ENCODE results near the genes RBM27, POU4F3 and TCERG1.

GRCh38 chr5:142104475-142105016 lies 4.0 kb upstream of the NDFIP1 start:
- PRO-cap = no peak

GRCh38 chr5:142326907-142327444 lies 2.2 kb upstream of the SPRY4 start:
- PRO-cap = no peak

- PRO-cap = no peak
Observed at GRCh38 chr5:142441491-142442139, 116.8 kb upstream of the SPRY4 start.

DNA sequence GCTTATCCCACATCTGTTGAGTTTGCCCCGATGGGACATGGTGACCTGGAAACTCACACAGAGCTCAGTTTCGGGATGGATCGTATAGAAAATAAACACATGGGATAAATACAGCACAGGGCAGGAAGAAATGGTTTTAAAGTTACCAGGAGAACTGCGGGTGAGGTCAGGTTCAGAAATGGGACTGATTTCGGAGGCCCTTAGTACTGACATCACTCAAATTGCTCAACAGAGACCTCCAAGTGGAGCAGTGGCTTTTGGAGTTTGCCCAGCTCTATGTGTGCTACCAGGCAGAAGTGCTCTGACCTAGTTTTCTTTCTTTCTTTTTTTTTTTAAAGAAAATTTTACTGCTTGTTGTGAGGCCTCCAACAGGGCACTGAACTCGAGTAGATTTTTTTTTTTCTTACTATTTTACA lies 173.9 kb downstream of the FGF1 start:
- PRO-cap = no peak

DNA sequence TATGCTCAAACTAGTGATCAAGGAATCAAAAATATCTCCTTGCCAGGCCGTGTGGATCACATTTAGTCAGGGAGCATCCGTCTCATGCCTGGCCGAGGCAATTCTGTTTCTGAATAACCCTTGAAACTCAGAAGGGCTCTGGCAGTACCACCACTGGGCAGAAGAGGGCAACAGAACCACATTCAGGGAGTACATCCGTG lies 74.9 kb downstream of the FGF1 start:
- PRO-cap = unidirectional peak, minus-strand start at position 105 of the sequence

GRCh38 chr5:142825179-142826029 lies 55.2 kb downstream of the ARHGAP26 start:
- PRO-cap = bidirectional peak, plus-strand start at chr5:142825531, minus-strand start at chr5:142825395; unidirectional peak, plus-strand start at chr5:142825854

- PRO-cap = no peak
Observed at GRCh38 chr5:143064105-143064773, 294.1 kb downstream of the ARHGAP26 start.

- PRO-cap = no peak
Observed at GRCh38 chr5:143392600-143393501, 10.6 kb downstream of the NR3C1 start.

DNA sequence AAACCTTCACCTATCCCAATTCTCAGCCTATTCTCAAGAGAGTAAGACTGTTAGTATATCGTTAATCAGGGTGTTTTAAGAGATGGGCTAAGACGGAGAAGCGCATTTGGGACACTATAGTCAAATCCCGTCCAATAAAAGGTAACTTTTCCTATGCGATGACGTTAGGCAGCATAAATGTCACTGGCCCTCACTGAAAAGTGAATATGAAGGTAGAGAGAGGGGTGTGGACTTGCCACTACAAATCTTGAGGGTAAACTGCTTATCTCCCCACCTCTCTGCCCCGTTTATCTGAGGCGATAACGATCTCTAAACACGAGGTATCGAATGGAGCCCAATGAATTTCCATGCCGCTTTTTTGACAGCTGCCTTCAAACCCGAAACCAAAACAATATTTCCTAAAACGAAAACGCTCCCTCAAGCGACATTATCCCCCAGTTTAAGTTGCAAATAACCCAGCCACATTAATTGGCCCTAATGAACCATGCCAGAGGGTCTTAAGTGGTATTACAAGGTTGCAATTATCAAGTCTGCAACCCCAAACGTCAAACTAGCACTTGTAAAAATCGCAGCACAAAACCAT lies 1.5 kb downstream of the NR3C1 start:
- PRO-cap = no peak

DNA sequence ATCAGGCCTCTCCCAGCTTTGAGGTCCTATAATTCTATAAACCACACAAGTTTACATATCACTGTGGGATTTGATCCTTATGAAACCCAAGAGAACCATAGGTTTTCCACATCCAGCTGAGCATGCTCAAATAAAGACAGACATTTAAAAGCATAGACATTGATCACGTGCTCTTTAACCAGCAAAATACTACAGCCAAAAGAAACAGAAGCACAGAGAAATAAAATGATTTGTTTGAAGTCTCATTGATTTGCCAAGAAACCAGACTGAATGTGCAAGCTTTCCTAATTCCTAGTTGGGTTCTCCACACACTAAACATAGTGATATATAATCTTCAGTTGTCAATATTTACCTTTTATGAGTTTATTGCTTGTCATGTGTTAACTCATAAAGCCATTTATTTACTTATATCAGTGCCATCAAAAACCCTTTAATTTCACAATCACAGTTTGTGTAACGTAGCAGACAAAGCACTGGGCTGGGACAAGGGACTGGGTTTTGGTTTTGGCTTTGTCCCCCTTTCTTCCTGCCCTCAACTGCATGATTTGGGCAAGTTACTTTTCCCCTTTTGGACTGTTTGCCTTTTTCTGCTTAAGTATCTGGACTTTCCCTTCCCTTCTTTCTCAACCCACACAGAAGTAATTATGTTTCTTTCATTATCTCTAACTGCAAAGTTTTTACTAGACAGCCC lies 14.5 kb upstream of the NR3C1 start:
- PRO-cap = no peak

DNA sequence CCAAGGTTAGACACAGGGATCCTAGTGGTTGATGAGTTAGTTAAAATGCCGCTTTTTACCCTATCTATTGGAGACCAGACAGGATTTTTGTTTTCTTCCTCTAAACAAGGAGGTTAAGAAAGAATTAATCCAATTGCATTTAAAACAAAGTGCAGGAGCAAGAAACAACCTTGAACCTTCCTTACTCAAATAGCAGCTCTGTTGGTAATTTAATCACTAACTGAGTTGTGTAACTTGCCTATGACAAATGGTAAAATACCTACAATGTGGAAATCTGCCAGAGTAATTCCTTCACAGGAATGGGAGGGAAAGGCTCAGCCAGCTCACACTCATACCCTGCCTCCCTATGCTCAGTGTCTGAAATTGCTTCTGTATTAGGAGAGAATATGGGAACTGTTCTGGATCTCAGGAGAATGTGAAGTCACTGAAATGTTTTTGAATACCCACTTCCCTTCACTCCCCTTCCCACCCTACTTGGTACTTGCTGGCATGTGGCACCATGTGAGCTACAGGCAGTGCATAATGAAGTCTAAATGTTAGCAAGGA lies 103.7 kb upstream of the NR3C1 start:
- PRO-cap = no peak

DNA sequence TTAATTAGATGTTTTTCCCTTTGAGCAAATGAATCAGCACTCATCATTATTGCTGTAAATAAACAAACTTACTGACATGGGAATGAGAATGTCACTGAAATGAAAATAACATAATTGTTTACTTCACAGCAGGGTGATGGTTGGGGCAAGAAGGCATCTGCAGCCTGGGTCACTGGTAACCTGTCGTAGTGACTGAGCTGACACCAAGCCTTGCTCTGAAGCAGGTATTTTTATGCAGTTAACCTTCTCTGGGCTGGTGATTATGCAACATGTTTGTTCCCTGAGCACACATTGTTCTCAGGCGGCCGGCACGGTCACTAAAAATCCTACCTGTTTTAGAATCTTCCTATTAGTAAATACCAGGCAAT lies 157.7 kb upstream of the NR3C1 start:
- PRO-cap = no peak

DNA sequence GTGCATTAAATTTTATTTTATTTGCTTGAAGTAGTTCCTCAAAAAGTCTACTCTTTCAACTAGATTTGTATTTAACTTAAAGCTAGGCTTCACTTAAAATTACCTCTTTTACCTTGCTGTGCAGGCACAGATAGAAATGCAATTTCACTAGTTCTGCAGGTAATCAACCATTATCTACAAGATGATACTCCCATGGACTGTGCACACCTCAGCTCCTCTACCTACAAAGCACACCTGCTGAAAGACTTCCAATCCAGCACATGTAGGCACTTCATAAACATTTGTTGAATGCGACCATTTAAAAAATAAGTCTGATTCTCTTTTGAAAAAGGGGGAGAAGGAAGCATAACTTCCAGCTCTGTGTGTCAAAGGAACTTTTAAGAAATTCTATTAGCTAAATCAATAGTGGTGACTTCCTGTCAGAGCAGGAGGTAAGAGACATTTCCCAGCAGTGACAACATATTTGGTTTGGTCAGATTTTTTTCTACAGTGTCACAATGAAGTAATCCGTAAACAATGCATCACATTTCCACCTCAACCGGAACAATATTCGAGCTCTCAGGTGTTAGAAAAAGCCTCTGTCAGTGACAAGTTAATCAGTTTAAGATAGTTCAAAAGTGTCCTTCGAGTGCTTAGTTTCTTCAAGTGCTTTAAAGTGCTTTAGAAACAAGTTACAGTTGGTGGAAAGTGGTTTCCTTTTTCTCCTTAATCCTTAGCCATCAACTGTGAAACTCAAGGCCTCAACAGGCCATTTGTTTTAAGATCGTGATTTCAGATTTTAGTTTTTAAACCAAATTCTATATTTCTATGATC lies 182.2 kb upstream of the HMHB1 start:
- PRO-cap = no peak

GRCh38 chr5:144204888-144205723 lies 34.4 kb downstream of the KCTD16 start:
- PRO-cap = no peak

GRCh38 chr5:145854506-145855291 lies 18.1 kb downstream of the GRXCR2 start:
- PRO-cap = no peak

DNA sequence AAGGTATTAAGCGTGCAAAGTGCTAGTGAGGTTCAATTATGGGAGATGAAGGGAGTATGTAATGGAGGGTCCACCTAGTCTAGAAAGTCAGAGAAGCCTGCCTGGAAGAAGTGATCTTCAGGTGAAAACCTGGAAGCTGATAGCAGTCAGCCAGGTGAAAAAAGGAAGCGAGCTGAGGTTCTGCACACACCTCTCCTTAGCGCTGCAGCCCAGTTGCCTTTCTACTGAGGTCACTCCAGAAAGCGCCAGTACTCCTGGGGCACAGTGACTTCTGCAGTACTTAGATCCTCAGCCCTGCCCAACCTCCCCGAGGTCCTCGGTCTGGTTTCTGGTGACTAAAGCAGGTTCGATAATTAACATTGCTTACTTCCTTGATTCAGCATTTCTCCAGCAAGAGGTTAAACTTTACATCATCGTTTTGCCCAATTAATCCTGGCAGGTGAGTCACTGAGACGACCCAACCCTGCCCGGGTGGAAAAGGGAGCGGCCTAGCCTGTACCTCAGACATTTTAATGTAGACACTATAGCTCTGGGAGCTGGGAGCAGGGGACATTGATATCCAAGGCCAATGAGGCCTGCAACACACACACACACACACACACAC lies 77.7 kb downstream of the PLAC8L1 start:
- PRO-cap = bidirectional peak, plus-strand start at position 524 of the sequence, minus-strand start at position 330 of the sequence

GRCh38 chr5:146203530-146204207 lies at the start of gene RBM27:
TSS of gene RBM27 (plus strand) at chr5:146203605.
- PRO-cap = bidirectional peak, plus-strand start at chr5:146203569, minus-strand start at chr5:146203308

- PRO-cap = no peak
Observed at GRCh38 chr5:146338681-146339198, at the start of gene POU4F3. TSS of gene POU4F3 (plus strand) at chr5:146338839.

- PRO-cap = unidirectional peak, plus-strand start at chr5:146447311
Observed at GRCh38 chr5:146446725-146447427, at the start of gene TCERG1. TSS of gene TCERG1 (plus strand) at chr5:146447333.

DNA sequence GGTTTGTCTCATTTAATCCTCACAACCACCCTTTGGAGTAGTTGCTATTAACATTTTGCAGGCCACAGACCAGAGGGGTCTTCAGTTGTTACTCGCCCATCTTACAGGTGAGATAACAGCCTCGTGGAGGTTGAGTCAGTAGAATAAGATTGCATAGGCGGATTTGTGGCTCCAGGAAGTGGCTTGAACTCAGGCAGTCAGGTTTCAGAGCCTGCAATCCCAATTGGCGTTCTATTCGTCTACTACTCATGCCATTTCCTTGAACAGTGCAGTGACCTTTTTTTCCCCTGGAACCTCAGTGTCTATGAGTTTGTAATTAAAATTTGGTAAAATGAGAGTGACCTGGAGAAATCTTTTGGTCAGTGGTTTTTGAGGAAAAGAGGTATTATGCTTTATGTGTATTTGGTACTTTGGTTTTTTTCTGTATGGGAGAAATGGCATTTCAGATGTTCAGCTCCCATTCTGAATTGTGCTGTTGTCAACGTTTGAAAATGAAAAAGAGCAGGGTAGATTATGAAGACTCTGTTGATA lies 984 bp downstream of the TCERG1 start:
- PRO-cap = no peak

Data from gallbladder (tissue), 1 donor.